Heart left ventricle (tissue), 7 donors: ENCODE data around the genes CHI3L1 and ETNK2.

DNA sequence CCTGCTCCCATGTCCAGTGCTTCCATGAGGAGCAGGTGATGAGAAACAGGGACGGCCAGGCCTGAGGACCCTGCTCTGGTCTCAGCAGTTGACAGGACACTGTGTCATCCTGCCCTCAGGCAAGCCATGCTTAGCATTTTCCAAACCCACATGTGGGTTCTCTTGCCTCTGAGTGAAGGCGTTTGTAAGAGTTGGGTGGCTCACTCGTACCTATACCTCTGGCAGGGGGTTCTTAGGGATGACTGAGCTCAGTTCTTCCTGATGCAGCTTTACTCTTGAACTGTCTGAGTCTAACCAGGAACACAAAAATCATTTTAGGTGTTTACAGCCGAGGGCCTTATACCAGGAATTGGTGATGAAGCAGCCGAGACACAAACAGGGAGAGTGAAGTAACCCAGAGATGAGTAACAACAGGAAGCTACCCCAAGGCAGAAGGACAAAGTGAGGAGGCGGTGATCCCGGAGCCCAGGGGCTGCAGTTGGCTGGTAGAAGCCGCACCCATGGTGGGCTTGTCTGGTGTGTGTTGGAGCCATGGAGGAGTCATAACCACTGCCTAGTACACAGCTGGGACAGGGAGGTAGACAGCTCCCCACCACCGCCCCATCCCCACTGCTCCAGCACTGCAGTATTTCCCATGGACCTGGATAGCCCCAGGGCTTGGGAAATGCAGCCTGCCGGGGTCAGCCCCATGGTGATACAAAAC, 21.4 kb downstream of the MYBPH start:
- PRO-cap, 6 experiments: no peak in any of the 6 experiments
- RAMPAGE, long total RNA, 2 experiments: no peak in any of the 2 experiments
- RRBS: no CpG with 5 or more reads among the region's 10 CpGs

DNA sequence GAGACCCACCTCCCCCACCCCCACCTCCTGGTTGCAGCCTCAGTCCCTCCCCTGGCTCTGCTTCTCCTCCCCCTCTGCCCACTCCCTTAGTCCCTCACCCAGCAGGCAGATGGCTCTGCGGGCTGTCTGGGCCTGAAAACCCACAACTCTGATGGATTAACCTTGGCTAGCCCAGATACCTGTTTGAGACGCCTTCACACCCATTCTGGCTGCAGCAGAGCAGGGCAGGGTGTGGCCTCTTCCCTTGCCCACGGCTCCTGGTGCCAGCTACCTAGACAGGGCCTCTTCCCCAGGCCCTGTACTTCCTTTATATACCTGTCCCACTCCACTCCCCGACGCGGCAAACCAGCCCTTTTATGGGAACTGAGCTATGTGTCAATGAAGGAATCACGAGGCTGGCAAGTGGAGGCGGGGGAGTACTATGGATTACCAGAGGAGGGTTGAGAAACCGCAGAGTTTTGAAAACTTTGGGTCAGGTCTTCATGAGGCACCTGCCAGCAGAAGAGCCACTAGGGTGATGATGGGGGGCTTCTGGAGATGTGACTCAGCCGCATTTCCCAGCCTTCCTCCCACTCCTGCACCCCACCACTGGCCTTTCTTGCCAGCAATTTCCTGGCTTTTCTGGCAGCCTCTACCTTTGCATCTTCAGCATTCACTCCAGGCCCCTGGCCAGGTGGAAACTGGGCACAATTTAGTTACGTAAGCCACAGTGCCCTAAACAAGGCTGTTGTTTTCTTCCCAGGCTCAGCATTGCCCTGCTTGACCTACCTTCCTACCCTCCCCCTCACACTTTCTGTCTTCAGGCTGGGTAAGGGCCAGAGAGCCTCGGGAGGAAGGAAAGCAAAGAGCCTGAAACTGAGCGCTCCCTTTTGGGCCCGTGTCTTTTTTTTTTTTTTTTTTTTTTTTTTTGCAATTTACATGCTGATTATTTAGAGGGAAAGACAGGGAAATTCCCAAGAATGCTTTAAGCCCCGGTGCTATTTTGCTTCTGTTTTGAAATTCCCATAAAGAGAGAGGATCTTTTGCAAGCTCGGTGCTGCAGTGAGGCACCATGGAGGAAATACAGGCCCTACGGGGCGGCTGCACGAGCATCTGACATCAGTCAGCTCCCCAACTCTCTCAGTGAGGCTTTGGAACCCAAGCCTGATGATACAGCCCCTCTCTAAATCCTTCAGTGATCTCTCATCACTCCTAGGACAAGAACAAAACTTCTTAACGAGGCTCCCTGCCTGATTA, at the start of gene CHI3L1:
Gene CHI3L1, minus strand, starts transcription at position 285 of the 1,236 bp plus-strand sequence.
- PRO-cap, 6 experiments: no peak in any of the 6 experiments
- RAMPAGE, long total RNA, 2 experiments: start-site peak on the minus strand in 2 of 2 experiments, centred at positions 287 to 309 of the sequence, 39 to 50 reads per replicate
- RRBS: no CpG with 5 or more reads among the region's 20 CpGs

DNA sequence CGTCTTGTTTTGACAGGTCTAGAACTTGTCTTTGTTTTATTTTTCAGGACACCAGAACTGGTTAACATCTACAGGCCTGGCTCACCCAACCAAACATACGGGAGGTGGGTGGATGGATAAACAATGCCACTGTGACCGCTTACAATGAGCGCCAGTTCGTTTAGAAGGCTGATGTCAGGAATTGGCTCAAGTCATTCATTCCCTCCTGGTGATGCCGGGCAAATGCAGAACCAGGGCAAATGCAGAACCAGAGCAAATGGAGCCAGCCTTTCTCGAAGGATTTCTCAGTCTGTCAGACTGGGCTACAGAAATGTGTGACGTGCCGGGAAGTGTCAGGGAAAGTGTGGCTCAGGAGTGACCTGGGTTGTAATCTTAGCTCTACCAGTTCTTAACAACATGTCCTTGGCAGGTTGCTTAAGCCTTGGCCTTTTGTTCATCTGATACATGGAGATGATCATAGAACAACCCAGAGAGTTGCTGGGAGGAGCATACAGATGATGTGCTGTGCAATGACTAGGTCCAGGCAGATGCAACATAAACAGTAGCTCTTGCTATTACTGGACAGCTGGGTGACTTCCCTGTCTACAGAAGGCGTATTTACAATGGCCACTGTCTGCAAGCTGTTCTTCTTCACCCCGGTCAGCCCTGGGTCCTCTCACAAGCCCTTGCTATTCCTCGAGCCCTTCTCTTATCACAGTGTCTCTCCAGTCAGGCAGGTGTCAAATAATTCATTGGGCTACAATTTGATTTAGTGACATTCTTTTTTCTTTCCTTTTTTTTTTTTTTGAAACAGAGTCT, 30.4 kb upstream of the BTG2 start:
- PRO-cap, 6 experiments: peak in 3 of 6 experiments; most common plus-strand start position 537 of the sequence (in 1); most common minus-strand start position 291 of the sequence (in 2)
- RAMPAGE, long total RNA, 2 experiments: no peak in any of the 2 experiments
- RRBS: 34% methylated on average over 3 of the region's 12 CpGs

DNA sequence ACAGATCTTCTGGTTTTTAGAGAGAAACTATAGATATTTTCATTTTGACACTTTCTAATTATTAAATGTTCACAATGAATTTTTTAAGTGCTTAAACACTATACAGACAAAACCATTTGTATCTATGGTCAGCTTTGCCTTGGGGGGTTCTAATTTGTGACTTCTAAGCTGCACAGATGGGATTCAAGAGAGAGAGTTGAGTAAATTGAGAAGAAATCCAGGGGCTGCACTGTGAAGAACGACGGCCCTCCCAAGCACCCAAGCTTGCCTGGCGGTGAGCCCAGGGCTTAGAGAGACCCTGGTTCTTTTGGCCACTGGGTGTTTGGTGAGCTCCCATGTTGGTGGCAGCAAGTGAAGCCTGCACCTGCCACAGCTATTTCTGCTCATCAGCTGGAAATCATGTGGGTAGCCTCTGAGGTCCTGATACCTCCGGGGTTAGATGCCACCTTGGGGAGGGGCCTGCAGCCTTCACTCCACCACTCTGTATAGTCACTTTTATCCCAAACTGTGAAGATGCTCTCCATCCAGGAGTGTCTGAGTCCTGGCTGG, 6.2 kb upstream of the BTG2 start:
- PRO-cap, 6 experiments: no peak in any of the 6 experiments
- RAMPAGE, long total RNA, 2 experiments: no peak in any of the 2 experiments
- RRBS: no CpG with 5 or more reads among the region's 4 CpGs

DNA sequence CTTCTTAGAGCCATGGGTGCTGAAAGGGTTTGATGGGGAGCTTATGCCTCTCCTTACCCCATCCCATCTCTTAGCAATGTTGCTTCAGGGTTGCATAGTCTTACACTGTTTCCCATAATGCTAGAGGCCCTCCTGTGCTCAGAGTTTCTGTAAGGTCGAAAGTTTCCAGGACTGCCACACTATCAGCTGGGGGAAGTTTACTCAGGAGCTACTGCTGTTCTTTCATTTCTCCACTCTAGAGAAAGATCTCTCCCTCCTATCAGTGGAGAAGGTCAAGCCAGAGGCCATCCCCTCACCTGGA, 777 bp downstream of the FMOD start:
- PRO-cap, 6 experiments: no peak in any of the 6 experiments
- RAMPAGE, long total RNA, 2 experiments: no peak in any of the 2 experiments
- RRBS: no CpG with 5 or more reads among the region's 1 CpG

- PRO-cap, 6 experiments: peak in 2 of 6 experiments; most common plus-strand start chr1:203402936 (in 1); most common minus-strand start chr1:203403170 (in 2)
- RAMPAGE, long total RNA, 2 experiments: no peak in any of the 2 experiments
- RRBS: no CpG with 5 or more reads among the region's 8 CpGs
Measured at GRCh38 chr1:203402391-203403495, 51.8 kb upstream of the FMOD start.

- PRO-cap, 6 experiments: peak in 2 of 6 experiments; most common plus-strand start chr1:203480291 (in 1); most common minus-strand start chr1:203480976 (in 2)
- RAMPAGE, long total RNA, 2 experiments: no peak in any of the 2 experiments
- RRBS: no CpG with 5 or more reads among the region's 11 CpGs
Measured at GRCh38 chr1:203480025-203481305, 4.9 kb downstream of the PRELP start.

DNA sequence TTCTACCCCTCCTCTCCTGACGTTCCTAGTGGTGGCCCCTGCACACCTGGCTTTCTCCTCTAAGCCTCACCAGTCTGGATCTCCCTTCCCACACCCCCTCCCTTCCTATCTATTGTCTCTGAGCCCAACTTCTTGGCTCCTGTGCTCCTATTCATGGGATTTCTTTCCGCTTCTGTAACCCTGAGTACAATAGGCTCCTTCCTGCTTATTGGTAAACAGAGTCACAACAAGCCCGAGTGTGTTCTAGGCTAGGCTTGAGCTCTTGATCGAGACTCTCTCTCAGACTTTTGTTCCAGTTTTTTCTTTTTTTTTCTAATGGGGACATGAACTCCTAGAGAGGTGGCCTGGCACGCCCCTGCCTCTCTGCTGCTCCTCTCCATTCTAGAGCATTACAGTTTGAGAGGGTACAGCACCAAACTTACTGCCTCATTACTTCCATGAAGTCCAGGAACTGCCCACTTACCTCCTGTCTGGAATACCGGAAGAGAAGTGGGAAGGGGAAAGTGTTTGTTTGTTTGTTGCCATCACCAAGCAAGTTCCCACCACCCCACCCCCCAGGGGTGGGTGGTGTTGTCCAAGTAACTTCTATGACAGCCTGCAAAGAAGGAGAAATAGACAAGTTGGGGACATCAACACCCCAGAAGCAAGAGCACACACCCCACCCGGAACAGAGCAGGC, 17.8 kb downstream of the OPTC start:
- PRO-cap, 6 experiments: peak in 1 of 6 experiments; most common plus-strand start position 379 of the sequence (in 1); most common minus-strand start position 83 of the sequence (in 1)
- RAMPAGE, long total RNA, 2 experiments: no peak in any of the 2 experiments
- RRBS: 38% methylated on average over 1 of the region's 7 CpGs

DNA sequence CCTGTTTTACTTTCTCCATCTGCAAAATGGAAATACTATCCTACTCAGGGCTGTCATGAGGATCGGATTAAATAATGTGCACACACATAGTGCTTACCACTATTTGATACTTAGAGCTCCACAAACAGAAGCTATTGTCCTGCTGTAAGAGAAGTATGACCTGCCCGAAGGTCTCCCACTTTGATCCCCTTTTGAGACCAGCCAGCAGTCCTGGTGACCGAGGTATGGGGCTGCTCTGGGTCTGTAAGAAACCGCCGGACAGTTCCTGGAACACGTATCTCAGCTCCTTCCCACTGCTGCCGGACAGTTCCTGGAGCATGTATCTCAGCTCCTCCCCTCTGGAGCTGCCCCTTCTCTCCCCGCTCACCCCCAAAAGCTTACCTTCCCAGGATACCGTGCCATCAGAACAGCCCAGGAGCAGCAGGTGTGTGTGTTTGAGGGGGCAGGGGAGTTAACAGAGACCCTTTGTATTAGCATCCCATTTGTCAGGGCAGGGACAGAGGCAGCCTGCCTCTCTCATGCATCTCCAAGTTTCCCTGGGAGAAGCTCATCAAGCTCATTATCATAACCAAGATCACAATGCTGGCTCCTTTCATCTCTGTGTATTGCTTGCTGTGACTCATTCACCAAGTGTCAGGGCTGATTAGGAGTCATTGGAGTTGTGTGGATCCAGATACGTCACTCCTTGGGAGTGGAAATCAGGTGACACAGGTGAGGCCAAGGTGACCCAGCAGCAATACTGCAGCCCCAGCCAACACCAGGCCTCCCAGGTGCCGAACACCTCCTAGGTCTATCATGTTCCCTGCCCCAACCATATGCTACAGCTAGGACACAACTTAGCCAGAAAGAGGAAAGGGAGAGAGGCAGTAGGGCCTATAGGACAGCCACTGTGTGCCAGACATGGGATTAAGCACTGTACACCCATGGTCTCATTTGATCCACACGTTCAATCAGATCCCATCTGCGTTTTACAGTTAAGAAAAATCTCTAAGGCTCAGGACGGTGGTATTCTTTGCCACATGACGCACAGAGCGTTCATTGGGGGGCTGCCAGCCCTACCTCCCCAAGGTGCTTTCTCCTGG, 25.3 kb downstream of the OPTC start:
- PRO-cap, 6 experiments: no peak in any of the 6 experiments
- RAMPAGE, long total RNA, 2 experiments: no peak in any of the 2 experiments
- RRBS: no CpG with 5 or more reads among the region's 16 CpGs

DNA sequence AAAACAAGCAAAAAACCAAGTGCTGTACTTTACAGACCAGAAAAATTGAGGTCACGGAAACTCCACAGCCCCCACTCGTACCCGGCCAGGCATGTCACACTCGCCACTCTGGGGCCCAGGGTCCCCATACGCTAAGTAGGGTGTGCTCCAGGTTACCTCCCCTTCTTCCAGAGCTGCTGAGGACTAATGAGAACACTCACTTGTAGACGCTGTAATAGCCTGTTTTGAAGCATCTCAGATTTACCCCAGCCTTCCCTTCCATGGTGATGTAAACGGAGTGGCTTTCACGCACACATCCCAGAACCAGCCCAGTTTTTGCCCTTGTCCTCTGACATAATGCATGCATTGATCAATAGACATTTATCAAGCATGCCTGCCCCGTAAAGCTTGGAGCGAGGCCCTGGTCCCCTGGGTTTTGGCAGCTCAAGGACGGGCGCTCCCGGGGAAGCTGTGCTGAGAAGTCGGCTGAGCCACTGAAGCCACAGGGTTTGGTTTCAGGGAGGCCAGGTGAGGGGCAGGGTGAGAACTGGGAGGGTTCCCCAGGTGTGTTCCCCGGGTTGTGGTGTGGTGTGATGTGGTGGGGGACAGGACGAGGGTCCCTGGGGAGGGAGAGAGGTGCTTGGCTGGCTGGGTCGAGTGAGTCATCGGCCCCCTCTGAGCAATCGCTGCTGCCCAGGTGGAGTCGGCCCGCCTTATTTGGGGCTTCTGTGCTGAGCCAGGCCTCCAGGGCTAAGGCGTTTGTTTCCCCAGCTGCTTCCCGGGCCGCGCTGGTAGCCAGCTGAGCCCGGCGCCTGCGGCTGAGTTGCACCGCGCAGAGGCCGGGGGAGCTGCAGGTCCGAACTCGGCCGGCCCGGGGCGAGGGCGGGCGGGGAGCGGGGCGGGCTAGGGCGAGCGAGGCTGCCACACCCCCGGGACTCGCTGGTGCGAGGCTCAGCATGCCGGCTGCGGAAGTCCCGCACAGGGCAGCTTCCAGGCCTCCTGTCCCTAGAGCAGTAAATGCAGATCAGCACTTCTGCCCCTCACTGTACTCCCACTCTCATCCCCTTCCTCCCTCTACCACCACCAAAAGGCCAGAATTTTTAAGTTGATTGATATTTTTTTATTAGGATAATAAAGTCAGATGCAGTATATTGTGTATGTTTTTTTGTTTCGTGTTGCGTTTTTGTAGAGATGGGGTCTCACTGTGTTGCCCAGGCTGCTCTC, 23.6 kb downstream of the ATP2B4 start:
- PRO-cap, 6 experiments: no peak in any of the 6 experiments
- RAMPAGE, long total RNA, 2 experiments: no peak in any of the 2 experiments
- RRBS: 7% methylated on average over 12 of the region's 50 CpGs

DNA sequence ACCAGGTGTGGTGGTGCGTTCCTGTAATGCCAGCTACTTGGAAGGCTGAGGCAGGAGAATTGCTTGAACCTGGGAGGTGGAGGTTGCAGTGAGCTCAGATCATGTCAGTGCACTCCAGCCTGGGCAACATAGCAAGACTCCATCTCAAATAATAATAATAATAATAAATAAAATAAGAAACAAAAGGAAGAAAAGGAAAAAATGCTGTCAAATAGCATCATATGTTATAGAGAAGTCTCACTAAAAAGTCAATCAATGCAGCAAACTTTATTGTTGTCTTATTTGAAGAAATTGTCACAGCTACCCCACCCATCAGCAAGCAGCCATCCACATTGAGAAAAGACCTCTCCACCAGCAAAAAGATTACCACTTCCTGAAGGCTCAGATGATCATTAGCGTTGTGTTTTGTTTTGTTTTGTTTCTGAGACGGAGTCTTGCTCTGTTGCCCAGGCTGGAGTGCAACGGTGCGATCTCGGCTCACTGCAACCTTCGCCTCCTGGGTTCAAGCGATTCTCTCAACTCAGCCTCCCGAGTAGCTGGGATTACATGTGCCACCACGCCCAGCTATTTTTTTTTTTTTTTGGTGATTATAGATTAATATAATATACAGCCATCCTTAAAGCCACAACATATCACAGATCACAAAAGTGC, 29.0 kb downstream of the ATP2B4 start:
- PRO-cap, 6 experiments: no peak in any of the 6 experiments
- RAMPAGE, long total RNA, 2 experiments: no peak in any of the 2 experiments
- RRBS: no CpG with 5 or more reads among the region's 10 CpGs

DNA sequence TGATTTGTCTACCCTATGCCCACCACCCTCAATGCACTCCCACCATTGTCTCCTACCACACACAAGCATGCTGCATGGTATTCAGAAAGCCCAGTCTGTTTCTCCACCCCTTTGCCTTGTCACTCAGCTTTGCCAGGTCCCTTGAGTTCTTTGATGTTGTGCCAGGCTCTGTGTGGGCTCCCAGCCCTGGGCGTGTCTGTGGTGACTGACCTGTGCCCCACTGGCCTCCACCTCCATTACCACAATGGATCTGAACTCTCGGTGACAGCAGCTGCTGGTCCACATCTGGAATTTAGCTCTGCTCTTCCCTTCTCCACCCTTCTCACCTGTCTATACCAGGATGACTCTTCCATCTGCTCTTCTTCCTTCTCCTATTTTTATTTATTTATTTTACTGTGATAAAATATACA, 35.0 kb downstream of the ATP2B4 start:
- PRO-cap, 6 experiments: no peak in any of the 6 experiments
- RAMPAGE, long total RNA, 2 experiments: no peak in any of the 2 experiments
- RRBS: no CpG with 5 or more reads among the region's 2 CpGs

- PRO-cap, 6 experiments: no peak in any of the 6 experiments
- RAMPAGE, long total RNA, 2 experiments: no peak in any of the 2 experiments
- RRBS: no CpG with 5 or more reads among the region's 9 CpGs
Measured at GRCh38 chr1:203771748-203772284, 6.8 kb downstream of the LAX1 start.

DNA sequence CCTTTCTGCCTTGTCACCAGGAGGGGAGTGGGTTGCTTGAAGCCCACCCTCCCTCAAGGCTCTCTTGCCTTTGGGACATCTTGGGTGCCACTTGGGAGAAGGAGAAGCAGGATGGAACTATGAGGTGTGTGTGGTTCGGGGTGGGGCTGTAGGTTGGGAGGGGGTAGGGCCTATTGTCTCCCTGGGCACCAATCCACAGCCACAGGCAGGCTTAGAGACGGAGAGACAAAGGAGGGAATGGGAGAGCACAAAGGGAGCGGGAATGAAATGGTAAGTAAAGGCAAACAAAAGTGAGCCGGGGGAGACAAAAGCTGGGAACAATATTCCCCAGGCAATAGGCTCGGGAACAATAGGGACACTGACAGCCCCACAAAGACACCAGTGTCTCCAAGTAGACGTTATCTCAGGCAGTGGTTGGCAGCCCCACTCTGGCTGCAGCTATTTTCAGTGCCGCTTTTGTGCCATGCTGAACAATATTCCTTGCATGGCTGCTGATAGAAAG, 76.3 kb upstream of the SOX13 start:
- PRO-cap, 6 experiments: no peak in any of the 6 experiments
- RAMPAGE, long total RNA, 2 experiments: no peak in any of the 2 experiments
- RRBS: no CpG with 5 or more reads among the region's 7 CpGs

DNA sequence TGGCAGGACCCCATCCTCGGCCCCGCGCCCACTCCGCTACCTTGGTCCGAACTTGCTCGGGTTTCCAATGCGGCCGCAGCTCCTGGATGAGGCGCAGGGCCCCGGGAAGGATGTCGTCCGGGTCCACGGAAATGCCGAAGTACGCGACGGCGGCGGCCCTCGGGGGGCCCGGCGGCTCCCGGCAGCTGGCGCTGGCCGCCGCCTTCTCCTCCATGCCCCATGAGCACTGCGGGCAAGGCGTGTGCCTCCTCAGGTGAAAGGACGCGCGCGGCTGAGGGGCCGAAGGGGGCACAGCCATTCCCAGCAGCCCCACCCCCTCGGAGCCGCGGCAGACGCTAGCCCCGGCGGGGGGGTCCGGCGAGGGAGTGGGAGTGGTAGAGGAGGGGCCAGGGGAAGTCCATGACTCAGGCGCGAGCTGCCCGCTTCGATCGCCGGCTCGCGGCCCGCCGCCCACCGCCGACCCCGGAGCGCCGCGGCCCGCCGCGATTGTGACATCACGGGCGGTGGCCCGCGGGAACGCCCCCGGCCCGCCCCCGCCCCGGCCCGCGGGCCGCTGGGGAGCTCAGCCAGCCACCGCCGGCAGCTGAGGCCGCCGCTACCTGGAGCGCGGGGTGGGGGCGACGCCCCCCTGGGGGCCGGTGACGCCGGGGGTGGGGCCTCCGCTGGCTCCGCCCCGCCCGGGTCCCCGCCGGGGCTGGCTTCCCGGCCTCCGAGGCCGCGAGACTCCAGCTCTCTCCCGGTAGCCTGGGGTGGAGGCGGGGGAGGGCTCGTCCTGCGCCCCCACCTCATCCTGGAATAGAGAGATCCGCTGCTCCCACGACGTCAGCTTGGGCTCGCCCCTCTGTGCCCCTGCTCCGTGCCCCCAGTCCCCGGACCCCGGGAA, at the start of gene ETNK2:
Gene ETNK2, minus strand, starts transcription at position 490 of the 883 bp plus-strand sequence.
- PRO-cap, 6 experiments: peak in 3 of 6 experiments; most common plus-strand start position 522 of the sequence (in 1); most common minus-strand start position 490 of the sequence (in 2)
- RAMPAGE, long total RNA, 2 experiments: no peak in any of the 2 experiments
- RRBS: 1% methylated on average over 44 of the region's 104 CpGs

- PRO-cap, 6 experiments: peak in 1 of 6 experiments; most common plus-strand start chr1:204198945 (in 1)
- RAMPAGE, long total RNA, 2 experiments: no peak in any of the 2 experiments
- RRBS: 90% methylated on average over 2 of the region's 19 CpGs
Measured at GRCh38 chr1:204198082-204199146, 2.1 kb upstream of the KISS1 start.

DNA sequence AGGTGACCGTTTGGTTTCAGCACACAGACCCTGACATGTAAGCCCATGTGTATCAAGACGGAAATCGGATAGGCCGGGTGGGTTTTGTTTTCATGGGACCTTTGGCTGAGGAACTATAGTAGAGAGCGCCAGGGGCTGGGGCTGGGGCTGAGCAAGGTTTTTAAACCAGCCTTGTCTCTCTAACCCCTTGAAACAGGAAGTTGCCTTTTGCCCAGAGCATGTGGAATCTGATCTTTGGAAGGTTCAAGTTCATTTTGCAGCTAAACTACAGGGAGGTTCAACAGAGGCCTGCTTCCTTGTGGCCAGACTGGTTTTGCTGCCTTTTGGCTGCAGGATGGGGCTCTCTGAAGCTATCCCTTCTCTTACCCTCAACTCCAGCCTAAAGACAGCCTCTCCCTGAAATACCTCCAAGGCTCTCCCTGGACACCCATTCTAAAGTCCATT, 12.5 kb upstream of the GOLT1A start:
- PRO-cap, 6 experiments: no peak in any of the 6 experiments
- RAMPAGE, long total RNA, 2 experiments: no peak in any of the 2 experiments
- RRBS: no CpG with 5 or more reads among the region's 5 CpGs

GRCh38 chr1:204389618-204390598, 21.7 kb downstream of the PPP1R15B start:
- PRO-cap, 6 experiments: no peak in any of the 6 experiments
- RAMPAGE, long total RNA, 2 experiments: no peak in any of the 2 experiments
- RRBS: no CpG with 5 or more reads among the region's 3 CpGs

DNA sequence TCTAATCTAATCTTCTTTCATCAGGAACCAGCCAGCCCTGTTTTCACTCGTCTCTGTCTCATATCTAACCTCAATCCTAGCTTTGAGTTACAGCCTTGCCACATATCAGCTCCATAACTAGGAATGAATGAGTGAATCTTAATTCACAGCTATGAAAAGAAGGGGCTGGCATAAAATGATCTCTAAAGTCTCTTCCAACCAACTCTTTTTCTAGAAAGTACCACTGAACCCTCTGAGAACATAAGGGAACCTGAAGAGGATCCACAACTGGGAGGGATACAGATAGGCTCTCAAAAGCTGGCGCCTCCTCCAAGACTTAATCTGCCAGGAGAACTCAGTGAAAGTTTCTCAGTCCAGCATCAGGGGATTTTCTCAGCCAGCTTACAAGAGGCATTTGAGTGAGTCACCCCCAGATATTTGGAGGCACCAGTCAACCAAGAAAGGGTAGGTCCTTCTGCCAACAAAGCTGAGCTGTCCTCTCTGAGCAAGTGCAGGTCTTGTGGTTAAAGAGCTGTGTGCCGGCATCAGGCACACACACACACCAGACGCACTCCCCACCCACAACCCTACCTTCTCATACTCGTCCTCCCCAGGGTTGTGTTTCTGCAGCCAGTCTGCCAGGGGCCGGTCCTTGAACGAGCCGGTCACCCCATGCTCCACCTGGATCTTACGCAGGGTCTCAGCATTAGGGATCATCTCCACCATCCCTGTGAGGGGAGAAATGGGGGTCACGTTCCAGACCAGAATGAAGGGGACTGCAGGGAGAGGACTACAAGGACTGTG, 26.9 kb upstream of the PPP1R15B start:
- PRO-cap, 6 experiments: peak in 1 of 6 experiments; most common plus-strand start position 506 of the sequence (in 1)
- RAMPAGE, long total RNA, 2 experiments: no peak in any of the 2 experiments
- RRBS: no CpG with 5 or more reads among the region's 10 CpGs

- PRO-cap, 6 experiments: no peak in any of the 6 experiments
- RAMPAGE, long total RNA, 2 experiments: no peak in any of the 2 experiments
- RRBS: no CpG with 5 or more reads among the region's 14 CpGs
Measured at GRCh38 chr1:204479183-204480407, 15.0 kb downstream of the PIK3C2B start.